PC-3 (cell line): Measurements from ENCODE around the gene TASP1.

DNA sequence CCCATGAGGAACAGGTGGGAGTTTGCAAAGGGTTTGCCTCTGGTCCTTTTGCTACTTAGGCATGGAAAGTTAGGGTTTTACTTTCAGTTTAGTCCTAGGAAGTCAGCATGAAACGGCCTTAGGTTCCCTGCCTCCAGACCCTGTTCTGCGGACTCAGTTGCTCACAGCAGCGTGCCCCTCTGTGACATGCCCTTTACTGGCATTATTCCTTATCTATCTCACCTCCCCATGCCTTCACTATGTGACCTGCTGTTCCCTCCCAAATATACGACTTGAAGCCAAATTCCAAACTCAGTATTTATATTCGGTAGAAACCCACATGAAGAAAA is 206.2 kb upstream of the BMP2 start:
- RAMPAGE, long total RNA: no peak

DNA sequence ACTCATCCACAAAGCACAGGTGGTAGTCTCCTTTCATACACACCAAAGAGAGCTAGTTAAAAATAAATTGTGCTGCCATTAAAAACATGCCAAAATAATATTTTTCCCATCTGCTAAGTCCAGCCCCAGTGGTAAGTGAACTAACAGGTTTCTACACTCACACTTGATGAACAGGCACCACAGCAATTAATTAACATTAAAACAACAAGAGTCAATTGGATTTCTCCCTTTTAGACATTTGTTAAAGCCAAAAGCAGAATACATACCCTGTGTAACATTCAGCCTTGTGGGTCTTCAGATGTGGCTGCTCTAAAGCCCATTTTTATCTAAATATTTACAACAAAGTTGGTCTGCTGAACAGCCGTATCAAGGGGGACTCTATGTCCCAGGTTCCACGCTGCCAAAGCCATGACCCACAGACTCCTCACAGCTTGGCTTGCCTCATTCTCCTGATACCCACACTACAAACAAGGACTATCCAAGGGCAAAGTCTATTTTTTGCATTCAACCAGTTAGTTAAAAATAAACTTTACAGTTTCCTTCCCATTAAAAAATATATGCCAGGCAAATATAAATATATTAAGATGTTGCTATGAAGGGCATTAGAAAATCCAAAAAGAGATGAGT is 490.5 kb downstream of the BMP2 start:
- RAMPAGE, long total RNA: no peak

DNA sequence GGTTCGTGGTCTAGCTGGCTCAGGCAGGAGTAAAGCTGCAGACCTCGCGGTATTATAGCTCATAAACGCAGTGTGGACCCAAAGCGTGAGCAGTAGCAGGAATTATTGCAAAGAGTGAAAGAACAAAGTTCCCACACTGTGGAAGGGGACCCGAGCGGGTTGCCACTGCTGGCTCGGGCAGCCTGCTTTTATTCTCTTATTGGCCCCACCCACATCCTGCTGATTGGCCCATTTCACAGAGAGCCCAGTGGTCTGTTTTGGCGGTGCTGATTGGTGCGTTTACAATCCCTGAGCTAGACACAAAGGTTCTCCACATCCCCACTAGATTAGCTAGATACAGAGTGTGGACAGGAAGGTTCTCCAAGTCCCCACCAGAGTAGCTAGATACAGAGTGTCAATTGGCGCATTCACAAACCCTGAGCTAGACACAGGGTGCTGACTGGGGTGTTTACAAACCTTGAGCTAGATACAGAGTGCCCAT is 137.3 kb downstream of the HAO1 start:
- RAMPAGE, long total RNA: no peak

DNA sequence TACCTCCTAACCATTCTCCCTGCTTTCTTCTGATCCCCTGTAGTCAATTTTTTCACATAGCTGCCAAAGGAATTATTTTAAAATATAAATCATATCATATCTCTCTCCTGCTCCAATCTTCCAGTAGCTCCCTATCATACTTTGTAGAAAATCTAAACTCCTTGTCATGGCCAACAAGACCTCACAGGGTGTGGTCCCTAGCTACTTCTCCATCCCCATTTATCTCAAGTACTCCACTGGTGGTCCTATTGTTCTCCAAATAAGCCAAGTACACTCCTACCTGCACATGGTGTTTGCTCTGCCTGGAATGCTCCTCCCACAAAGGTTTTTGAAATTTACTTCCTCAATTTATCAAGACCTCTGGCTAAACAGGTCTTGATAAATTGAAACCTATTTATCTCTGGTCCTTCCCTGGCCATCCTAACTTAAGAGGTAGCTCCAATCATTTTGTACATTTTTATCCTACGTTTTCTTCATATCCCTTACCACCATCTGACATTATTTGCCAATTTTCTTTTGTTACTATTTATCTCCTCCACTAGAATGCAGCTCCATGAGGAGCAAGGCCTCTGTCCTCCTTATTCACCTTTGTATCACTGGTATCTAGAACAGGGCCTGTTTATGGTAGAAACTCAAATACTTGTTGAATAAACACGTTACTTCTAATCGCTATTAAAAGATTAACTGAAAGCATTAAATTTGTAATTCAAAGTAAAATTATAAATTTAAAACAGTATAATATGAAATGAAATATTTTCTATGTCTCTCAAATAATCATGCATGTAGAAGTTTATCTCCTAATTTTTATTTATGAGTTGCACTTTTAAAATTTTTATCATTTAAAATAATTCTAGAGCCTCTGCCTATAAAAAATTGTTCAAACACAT is 11.9 kb downstream of the TMX4 start:
- RAMPAGE, long total RNA: no peak

DNA sequence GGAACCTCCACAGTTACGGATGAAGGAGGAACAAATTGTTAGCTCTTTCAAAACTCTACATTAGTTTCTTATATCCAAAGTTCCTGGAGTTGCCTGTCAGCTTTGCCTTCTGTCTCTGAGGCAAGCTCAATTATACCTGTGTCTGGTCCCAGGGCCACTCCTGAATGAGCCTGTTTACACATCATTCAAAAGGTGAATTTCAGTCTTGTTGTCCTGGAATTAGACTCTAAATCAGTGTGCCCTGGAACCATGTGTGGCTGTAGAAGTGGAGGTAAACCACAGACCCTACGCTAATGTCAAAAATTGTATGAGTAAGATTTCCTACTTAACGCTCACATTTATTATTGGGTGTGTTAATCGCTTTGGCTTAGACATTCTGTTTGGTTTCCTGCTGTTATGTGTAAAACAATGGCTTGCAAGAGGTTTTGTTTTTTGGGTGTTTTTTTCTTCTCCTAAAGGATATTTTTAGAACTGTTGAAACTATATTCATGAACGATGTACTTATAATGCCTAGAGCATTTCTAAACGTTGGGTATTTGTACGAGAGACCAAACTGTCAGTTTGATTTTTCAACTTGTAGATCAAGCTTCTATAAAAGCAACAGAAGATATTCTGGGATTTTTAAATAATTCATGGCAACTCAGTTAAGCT is 19.3 kb downstream of the PLCB1 start:
- RAMPAGE, long total RNA: no peak

GRCh38 chr20:8161530-8162218 is 29.6 kb downstream of the PLCB1 start:
- RAMPAGE, long total RNA: no peak

DNA sequence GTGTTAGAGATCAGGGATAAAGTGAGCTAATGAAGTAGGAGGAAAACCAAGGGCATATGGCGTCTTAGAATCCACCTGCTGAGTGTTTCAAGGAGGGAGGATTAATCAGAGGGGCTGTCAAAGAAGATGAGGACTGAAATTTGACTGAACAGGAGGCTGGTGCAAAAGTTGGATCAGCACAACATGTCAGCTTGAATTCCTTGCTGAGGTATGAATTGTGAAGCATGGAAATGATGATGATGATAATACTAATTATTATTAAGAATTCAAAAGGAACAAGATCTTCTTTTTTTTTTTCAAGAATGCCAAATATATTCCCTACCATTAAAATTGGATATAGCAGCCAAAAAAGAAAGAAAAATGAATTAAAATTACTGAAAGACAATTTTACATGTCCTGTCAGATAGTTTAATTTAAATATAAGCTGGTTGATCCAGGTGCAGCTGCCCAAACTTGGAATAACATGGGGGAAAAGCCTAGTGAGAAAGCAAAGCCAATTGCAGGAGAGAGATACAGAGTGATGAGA is 39.5 kb downstream of the PLCB4 start:
- RAMPAGE, long total RNA: no peak

- RAMPAGE, long total RNA: no peak
Measured at GRCh38 chr20:9401992-9402652, 112.3 kb upstream of the LAMP5 start.

GRCh38 chr20:10423681-10424178 is 10.3 kb downstream of the MKKS start:
- RAMPAGE, long total RNA: no peak

- RAMPAGE, long total RNA: no peak
Measured at GRCh38 chr20:10511174-10511949, 76.3 kb downstream of the SLX4IP start.

DNA sequence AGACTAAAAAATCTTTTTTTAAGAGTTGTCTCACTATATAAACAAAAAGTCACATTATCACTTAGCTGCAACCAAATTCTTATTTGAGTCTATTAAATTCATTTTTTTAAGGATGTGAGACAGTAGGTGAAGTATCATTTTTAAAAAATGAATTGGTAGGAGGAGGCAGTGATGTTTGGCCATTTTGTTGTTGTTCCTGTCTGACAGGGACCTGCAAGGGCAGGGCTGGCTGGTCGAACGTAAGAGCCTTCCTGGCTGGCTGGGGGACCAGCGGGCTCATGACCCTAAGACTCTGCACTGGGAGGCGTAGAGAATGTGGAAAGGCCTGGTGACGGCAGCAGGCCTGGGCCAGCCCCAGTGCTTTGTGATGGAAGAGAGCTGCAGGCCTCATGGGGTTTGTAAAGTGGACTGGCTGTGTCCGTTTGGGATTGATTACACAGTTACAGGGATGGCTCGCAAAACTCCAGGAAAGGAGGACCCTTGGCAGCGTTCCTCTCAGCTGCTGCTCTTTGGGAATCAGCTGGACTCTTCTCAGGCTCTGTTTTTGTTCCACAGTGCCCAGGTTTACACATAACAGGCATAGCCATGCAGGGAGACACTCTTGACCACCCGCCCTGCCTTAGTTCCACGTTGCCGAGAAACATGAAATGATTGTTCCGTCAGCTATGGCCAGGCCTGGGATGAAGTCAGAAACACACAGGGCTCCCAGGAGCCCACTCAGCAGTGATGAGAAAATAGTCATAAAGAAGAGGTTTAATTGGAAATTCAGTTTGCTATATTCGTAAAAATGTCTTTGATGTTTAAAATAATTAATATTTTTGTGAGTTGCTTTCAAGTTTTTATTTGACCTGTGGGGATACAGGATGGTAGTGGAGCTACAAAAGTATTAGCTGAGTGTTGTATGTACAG is 88.9 kb downstream of the SLX4IP start:
- RAMPAGE, long total RNA: no peak

GRCh38 chr20:10963749-10964085 is 289.9 kb upstream of the JAG1 start:
- RAMPAGE, long total RNA: no peak

- RAMPAGE, long total RNA: no peak
Measured at GRCh38 chr20:11015792-11016007, 341.9 kb upstream of the JAG1 start.

DNA sequence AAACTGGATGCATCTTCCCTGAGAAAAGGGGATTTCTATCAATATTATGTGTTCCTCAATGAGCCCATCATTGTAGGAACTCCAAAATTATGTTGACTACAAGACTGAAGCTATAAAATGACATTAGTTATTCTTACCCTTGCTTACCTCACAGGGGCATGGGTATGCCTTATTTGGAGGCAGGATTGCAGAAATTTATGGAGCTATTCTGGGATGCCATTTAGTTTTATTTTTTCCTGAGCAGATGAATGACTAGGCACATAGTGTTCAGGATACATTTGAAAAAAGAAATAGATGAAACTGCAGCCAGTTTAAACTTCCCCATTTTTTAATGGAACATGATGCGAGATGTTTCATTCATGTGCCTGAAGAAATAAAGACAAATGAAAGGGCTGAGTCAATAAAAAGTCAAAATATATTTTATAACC is 399.2 kb upstream of the JAG1 start:
- RAMPAGE, long total RNA: no peak

DNA sequence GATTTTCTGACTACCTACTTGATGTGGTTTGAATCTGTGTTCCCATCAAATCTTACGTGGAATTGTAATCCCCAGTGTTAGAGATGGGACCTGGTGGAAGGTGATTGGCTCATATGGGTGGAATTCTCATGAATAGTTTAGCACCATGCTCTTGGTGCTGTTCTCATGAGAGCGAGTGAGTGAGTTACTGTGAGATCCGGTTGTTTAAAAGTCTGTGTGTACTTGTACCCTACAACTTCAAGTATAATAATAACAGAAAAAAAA is 111.3 kb upstream of the BTBD3 start:
- RAMPAGE, long total RNA: no peak

DNA sequence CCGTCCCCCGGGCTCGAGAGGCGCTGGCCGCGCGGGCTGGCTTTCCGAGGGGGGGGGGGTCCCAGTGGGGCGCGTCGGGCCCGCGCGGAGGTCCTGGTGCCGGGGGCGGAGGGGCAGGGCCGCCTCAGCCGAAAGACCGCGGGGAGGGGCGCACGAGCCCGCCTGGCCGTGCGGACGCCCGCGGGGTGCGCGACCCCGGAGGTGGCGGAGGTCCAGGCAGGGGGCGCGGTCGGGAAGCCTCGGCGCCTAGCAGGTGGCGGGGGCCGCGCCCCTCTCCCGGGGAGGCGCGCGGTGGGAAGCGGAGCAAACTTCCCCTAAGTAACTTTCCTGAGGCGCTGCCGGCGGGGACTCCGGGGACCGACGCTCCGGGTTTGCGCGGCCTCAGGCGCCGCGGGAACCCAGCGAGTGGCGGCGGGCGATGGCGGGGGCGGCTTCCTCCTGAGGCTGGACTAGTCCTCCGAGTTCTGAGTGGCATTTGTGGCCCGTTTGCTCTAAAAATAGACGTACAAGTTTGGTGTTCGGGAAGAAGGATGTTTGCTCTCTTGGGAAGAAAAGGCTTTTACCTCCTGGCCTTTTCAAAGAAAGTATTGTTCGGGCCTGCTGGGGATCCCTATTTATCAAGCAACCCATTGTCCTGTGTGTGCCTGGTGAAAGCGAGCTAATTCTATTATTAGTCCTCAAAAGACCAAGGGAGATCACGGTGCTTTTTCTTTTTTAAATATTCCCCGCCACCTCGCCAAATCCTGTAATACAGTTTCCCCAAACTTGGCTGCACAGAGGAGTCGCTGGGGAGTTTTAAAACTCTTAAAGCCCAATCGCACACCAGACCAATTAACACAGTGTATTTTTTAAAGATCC is 26.3 kb upstream of the BTBD3 start:
- RAMPAGE, long total RNA: no peak

- RAMPAGE, long total RNA: no peak
Measured at GRCh38 chr20:12762763-12763076, 246.1 kb upstream of the SPTLC3 start.

DNA sequence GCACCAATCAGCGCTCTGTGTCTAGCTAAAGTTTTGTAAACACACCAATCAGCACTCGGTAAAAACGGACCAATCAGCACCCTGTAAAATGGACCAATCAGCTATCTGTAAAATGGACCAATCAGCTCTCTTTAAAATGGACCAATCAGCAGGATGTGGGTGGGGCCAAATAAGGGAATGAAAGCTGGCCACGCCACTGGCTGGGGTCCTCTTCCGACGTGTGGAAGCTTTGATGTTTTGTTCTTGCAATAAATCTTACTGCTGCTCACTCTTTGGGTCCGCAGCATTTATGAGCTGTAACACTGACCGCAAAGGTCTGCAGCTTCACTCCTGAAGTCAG is 151.1 kb upstream of the SPTLC3 start:
- RAMPAGE, long total RNA: no peak

DNA sequence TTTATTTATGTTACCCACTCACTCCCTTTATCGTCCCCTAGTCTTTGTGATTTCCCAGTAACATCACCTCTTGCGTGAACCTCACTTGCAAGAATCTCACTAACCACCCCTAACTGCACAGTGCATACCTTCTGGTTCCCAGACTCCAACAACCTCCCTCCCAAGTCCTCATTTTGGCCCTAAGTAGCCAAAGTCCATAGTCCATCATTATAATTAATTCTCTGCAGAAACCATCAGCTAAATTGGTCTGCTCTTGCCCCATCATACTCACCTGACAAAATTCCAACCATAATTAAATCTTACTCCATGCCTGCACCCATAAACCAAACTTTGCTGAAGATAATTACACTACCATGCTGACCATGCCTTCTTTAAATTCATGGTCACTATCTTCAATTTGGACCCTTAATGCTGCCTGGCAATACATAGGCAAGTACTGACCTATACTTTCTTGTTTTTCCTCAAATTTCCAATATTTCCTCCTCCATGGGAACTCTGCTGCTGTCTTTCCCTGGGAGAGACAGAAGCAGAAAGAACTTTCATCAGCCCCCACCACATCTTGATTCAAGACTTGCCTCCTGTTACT is 179.4 kb downstream of the TASP1 start:
- RAMPAGE, long total RNA: no peak

DNA sequence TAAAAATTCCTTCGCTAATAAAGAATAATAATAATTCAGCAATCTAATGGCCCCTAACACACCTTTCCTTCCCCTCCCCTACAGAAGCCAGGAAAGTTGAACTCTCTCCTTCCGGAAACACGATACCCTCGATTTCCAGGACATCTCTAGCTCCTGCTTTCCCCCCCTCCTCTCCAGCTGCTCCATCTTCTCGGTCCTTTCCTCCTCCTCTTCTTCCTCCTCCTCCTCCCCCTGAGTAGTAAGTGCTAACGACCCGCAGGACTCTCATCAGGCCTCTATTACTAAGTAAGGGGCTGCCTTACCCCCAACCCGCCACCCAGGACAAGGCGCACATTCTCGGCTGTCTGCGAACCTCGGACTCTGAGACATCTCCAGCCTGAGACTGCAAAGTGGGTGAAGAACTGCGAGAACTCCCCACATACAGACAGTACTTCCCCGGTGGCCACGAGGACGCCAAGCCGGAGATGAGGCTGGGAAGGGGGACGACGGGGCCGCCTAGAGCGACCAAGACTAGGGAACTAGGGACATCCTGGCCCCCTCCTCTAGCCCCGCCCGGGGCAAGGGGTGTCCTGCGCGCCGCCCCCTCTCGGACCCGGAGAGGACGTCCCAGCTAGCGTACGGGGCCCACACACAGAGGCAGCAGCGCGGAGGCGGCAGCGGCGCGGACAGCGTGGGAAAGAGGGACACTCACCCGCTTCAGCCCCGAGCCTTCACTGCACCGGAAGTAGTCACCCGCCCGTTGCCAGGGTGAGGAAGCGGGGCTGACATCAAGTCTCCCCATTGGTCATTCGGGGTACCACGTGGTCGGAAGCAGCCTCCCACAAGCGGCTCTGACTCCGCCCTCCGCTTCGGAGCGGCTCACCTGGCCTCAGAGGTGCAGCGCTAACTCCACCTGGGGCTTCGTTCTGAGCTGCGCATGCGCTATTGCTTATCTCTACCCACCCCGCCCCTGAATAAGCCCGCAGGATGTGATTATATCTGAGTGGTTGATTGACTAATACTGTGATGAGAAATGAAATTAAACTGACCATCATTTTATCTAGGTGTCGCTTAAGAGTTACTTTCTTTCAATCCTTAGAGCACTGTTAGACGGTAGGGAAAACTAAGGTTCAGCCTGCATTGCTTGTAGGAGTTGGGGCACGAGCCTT is at the start of gene TASP1:
Gene TASP1 (minus strand): TSS at position 730 of the 1,148 bp plus-strand sequence.
- RAMPAGE, long total RNA: no peak